Neutrophil (primary cell): Measurements from ENCODE around the genes LIPF, STAMBPL1, RPP30 and ANKRD1.

GRCh38 chr10:88234232-88234762 is 348.8 kb downstream of the RNLS start:
- PRO-cap = no peak

DNA sequence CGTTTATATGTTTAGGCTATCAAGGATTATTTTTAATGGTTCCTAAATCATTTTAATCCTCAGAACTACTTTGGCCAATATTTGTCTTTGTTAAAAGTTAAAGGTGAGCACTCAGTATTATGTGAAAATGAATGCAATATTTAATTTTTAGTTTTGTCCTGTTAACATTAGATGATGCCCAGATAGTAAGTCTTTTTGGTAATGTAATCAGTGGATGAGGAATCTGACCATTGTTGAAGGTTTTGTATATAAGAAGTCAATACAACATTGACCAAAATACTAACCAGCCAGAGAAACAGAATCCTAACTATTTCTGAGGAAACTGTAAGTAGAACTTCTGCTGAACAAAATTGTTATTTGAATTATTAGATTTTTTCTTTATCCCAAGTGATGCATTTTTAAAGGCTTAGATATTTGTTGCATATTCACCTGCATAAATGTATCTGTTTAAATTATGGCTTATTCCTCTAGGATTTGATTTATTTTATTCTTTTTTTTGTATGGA is at the start of gene LIPF:
Gene LIPF (plus strand): TSS at position 275 of the 505 bp plus-strand sequence.
- PRO-cap = no peak

DNA sequence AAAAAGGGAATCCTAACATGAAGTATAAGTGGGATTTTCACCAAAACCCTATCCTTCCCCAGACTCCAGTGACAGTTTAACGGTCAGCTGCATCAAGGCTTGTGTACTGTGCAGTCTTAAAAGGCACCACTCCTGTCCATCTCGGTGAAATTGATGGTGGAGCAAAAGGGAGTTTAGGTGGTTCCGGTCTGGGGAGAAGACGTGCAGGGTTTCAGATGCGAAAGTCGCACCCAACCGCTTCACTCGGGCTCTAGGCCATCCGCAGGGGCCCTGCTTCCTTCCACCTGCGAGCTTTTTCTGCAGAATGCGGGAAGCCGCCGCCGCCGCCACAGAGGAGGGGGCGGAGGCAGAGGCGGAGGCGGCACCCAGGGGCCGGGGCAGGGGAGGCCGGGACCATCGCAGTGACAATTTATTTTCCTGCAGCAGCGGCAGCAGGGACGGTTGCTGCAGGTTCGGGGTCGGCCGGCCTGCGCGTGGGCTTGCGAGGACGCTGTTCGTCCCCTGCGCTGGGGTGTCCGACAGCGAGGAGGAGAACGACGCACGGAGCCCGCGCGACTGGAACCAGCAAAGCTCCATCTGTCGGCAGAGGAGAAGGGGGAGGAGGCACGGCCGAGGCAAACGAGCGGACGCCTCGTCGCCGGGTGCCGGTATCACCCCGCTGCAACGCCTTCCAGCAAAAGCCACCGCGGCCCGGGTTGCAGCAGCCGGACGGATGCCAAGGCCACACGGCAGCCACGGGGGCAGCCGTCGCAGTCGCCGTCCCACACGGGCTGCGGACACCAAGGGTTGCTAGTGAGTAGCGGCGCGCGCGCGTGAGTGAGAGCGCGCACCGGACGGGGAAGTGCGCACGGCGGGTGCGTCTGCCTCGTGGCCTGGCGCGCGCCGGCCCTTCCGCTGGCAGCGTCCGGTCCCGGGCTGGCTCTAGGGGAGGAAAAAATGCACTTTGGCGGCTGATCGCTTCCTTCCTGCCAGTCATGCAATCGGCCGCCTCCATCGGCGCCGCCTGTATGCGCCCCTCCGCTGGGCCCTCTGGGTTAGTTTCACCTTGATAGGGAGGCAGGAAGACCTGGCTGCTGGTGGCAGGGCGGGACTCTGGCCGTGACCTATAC is at the start of gene STAMBPL1:
Gene STAMBPL1 (plus strand): TSS at position 399 of the 1,109 bp plus-strand sequence.
- PRO-cap = bidirectional peak, plus-strand start at position 437 of the sequence, minus-strand start at position 306 of the sequence

GRCh38 chr10:88896530-88896850 is 16.4 kb downstream of the STAMBPL1 start:
- PRO-cap = no peak

GRCh38 chr10:88968220-88968856 is 15.8 kb upstream of the ACTA2 start:
- PRO-cap = no peak

- PRO-cap = no peak
Measured at GRCh38 chr10:88974612-88975723, 15.6 kb upstream of the FAS start.

- PRO-cap = no peak
Measured at GRCh38 chr10:89001081-89002335, 10.9 kb downstream of the FAS start.

- PRO-cap = no peak
Measured at GRCh38 chr10:89115169-89115653, 91.9 kb downstream of the CH25H start.

DNA sequence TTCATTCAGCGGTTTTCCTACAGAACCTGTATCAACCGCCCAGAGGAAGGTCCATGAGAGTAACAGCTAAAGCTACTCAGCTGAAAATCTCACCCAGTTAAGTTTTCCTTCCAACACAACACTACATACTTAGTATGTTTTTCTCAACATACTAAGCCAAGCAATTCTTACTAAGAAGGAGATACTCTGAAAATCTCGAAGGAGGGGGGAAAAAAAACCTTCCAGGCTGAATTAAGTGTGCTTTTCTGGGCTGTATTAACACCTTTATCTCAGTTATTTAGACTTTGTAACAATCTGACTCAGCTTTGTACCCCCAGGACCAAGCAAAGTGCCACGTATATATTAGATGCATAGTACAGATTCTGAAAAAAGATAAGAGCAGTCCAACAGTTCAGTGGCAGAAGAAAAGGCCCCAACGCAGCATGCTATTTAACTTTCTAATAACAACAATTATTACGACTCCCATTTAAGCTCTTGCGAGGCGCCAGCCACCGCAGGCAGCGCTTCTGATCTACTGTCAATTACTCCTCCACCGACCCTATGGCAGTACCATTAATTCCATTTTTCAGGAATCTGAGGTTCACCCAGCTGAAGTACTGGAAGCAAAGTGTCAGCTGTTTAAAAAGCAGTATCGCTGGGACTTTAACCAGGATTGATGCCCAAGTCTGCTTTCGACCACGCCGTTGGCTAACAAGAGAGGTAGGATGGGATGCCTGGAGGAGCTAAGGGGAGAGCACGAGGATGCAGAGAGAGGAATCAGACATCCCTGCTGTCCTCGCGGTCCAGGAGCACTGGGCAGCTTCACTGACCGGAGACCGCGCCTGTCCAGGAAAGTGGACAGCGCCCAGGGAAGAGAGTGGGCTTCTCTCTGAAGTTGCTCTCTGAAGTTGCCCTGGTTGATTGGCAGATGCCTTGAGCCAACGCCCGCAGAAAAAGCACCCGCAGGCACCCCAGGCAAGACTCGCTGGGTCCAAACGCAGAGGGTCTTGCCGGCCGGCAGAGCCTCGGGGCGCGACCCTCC is 617 bp downstream of the LIPA start:
- PRO-cap = no peak

- PRO-cap = no peak
Measured at GRCh38 chr10:89283260-89284000, 18.4 kb upstream of the IFIT2 start.

DNA sequence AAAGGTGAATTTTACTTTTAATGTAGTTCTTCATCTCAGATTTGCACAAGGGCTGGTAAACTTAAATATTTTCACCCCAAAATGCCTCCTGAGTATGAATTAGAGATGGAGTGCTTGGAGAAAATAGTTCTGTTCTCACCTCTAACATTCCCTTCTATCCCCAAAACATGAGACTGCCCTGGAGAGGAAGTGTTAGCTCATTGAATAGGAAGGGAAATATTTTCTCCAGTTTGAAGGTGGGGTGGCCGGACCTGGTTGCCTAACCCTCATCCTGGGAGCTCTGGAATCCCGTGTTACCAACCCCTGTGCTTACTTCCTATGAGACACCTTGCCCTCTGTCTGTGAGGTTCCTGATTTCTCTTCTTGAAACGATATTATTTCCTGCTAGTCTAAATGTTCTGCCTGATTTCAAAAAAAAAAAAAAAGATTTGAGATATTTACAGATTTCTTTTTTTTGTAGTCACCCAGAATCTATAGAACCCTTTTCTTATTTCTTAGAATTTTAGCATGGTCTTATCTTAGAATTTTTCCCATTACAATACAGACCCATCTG is 830 bp downstream of the IFIT2 start:
- PRO-cap = no peak

DNA sequence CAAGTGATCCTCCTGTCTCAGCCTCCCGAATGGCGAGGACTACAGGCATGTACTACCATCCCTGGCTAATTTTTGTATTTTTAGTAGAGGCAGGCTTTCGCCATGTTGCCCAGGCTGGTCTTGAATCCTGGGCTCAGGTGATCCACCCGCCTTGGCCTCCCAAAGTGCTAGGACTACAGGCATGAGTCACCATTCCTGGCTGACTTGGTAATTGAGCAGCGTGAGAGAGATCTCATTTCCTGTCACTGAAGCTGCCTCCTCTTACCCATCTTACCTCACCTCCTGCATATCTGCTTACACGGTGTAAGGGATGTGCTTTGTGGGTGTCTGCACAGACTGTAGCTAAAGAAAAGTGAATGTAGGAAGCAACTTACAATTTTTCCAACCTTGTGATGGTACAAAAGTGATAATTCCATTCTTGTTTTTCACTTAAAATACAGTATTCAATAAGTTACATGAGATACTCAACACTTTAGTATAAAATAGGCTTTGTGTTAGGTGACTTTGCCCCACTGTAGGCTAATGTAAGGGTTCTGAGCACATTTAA is 9.8 kb downstream of the IFIT3 start:
- PRO-cap = no peak

DNA sequence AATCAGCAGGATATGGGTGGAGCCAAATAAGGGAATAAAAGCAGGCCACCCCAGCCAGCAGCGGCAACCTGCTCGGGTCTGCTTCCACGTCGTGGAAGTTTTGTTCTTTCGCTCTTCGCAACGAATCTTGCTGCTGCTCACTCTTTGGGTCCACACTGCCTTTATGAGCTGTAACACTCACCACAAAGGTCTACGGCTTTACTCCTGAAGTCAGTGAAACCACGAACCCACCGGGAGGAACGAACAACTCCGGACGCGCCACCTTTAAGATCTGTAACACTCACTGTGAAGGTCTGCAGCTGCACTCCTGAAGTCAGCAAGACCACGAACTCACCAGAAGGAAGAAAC is 1.9 kb upstream of the IFIT5 start:
- PRO-cap = unidirectional peak, plus-strand start at position 66 of the sequence

- PRO-cap = no peak
Measured at GRCh38 chr10:89888623-89889491, 187.5 kb downstream of the KIF20B start.

DNA sequence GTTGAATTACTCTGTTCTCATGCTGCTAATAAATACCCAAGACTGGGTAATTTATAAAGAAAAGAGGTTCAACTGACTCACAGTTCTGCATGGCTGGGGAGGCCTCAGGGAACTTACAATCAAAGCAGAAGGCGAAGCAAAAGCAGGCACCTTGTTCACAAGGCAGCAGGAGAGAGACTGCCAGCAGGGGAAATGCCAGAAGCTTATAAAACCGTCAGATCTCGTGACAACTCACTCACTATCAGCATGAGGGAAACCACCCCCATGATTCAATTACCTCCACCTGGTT is 191.6 kb downstream of the HTR7 start:
- PRO-cap = no peak

GRCh38 chr10:90871774-90872760 is at the start of gene RPP30:
TSS of gene RPP30 (plus strand) at chr10:90871974.
- PRO-cap = no peak

DNA sequence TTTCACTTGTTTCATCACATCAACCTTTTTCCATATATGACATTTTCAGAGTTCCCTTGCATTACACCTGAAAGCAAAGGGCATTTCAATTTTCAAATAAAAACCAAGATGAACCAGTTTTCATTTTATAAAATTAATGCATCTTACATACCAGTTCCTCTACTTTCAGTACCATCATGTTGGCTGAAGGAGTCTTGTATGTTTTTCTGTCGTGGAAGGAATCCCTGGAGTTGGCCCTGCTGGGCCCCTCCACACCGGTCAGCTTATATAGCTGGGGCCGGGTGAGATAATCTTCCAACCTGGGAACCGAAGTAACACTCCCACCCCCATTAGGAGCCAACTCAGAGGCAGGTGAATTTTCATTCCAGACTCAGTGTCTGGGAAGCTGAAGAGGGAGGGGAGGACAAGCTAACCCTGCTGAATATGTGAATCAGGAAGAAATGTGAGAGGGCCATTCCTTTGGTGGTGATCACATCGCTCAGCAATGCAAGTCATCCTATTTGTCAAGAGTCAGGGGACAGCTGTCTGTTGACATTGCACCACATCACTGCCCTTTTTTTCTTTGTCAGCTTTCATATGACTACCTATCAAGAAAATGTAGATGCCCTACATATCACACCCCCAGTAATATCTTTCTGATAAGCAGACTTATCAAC is at the start of gene ANKRD1:
Gene ANKRD1 (minus strand): TSS at position 238 of the 656 bp plus-strand sequence.
- PRO-cap = no peak

GRCh38 chr10:90966932-90967201 is 46.0 kb upstream of the ANKRD1 start:
- PRO-cap = no peak

- PRO-cap = no peak
Measured at GRCh38 chr10:91023227-91023795, 102.4 kb upstream of the ANKRD1 start.

- PRO-cap = no peak
Measured at GRCh38 chr10:91201222-91201600, 19.3 kb upstream of the PCGF5 start.